HCT116 (cell line): ENCODE data around the genes GSK3A, TMEM145, LIPE and PSG7.

GRCh38 chr19:42098683-42099267, 22.8 kb downstream of the ZNF574 start:
- RRBS = no CpG with 5 or more reads among the region's 6 CpGs

- RRBS = no CpG with 5 or more reads among the region's 12 CpGs
Observed at GRCh38 chr19:42129114-42129885, 2.9 kb downstream of the POU2F2 start.

DNA sequence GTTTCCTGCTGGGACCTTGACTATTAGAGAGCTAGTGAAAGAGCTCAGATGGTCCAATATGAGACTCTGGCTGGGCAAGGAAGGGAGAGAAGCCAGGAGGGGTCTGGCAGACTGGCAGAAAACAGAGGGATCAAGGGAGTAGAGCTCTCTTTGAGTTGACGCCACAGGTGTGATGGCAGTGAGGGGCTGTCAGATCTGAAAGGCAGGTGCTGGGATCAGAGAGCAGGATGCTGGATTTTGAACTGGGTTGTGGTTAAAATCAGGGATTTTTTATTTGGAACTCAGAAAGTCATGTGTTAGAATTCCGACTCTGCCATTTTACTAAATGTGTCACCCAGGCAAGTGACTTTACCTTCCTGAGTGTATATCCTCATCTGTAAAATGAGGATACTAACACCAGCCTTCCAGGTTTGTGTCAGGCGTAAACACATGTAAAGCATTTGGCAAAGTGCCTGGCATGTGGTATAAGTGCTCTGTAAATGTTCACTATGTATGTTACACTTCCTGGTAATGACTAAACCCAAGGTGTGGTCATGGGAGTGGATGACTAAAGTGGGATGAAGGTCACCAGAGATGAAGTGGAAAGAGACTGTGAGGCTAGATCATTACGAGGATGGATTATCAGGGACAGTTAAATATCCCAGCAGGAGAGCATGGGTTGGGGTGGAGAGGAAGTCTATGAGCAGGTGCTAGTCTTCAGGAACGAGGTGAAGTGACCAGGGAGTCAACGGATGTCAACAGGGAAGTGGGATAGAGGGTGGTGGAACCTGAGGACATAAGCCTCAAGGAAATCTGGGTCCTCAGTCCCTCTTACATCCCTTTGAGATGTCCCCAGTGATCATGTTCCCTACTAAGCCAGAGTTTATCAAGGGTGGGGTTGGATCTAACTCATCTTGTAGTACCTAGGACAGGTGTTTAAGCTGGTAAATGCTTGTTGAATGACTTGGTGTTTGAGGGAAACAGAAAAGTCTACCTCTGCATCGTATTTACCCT, 25.6 kb downstream of the DEDD2 start:
- RRBS = no CpG with 5 or more reads among the region's 7 CpGs

DNA sequence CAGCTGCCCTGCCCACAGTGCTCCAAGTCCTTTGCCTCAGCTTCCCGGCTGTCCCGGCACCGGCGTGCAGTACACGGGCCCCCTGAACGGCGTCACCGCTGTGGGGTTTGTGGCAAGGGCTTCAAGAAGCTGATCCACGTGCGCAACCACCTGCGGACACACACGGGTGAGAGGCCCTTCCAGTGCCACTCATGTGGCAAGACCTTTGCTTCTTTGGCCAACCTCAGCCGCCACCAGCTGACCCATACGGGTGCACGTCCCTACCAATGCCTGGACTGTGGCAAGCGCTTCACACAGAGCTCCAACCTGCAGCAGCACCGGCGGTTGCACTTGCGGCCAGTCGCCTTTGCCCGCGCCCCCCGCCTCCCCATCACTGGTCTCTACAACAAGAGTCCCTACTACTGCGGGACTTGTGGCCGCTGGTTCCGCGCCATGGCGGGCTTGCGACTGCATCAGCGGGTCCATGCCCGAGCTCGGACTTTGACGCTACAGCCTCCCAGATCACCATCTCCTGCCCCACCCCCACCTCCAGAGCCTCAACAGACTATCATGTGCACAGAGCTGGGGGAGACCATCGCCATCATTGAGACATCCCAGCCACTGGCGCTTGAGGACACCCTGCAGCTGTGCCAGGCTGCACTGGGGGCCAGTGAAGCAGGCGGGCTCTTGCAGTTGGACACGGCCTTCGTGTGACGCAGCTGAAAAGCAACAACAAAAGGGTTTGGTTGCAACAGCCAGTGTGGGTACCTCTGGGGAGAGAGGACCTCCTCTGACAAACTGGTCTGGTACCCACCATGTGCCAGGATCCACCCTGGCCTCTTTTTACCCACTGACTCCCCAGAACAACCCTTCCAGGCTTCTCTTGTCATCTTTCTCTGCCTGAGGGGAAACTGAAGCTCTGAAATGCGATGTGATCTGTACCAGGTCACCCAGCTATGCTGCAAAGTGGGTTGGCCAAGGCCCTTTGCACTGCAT, 5.9 kb downstream of the ZNF526 start:
- RRBS = no CpG with 5 or more reads among the region's 40 CpGs

DNA sequence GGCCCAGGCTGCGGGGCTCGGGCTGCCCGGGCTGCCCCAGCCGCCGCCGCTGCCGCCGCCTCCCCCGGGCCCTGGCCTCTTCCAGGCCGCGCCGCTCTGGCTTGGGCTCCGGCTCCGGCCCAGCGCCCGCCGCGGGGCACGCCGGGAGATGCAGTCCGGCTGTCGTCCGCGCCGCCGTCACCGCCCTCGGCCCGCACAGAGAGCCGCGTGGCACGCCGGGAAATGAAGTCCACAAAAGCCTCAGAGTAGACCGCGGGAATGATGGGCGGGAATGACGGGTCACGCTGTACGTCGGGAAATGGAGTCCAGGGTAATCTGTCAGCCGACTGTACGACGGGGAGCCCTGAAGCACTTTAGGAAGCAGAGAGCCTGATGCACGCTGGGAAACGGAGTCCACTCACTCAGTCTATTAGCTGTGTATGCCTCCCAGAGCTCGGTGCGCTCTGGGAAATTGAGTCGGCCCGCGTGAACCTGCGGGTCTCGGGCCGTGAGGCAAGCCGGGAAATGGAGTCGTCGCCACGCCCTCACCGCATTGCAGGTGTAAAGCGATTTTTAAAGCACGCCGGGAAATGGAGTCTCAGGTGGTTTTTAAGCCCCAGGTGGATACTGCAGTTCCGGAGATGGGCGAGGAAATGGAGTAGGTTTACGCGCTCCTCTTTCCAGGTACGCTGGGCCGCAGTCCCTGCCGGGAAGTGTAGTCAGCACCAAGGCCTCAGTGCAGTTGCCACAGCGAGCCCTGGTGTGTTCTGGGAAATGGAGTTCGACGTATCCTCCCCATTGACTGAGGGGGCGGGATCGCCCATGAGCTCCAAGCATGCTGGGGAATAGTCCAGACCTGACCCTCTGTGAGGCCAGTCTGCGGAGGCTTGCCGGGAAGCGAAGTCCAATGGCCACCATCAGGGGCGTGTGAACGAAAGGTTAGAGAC, at the start of gene GSK3A:
Gene GSK3A (minus strand): TSS at position 124 of the 926 bp plus-strand sequence.
- RRBS = 1% methylated on average over 38 of the region's 78 CpGs

DNA sequence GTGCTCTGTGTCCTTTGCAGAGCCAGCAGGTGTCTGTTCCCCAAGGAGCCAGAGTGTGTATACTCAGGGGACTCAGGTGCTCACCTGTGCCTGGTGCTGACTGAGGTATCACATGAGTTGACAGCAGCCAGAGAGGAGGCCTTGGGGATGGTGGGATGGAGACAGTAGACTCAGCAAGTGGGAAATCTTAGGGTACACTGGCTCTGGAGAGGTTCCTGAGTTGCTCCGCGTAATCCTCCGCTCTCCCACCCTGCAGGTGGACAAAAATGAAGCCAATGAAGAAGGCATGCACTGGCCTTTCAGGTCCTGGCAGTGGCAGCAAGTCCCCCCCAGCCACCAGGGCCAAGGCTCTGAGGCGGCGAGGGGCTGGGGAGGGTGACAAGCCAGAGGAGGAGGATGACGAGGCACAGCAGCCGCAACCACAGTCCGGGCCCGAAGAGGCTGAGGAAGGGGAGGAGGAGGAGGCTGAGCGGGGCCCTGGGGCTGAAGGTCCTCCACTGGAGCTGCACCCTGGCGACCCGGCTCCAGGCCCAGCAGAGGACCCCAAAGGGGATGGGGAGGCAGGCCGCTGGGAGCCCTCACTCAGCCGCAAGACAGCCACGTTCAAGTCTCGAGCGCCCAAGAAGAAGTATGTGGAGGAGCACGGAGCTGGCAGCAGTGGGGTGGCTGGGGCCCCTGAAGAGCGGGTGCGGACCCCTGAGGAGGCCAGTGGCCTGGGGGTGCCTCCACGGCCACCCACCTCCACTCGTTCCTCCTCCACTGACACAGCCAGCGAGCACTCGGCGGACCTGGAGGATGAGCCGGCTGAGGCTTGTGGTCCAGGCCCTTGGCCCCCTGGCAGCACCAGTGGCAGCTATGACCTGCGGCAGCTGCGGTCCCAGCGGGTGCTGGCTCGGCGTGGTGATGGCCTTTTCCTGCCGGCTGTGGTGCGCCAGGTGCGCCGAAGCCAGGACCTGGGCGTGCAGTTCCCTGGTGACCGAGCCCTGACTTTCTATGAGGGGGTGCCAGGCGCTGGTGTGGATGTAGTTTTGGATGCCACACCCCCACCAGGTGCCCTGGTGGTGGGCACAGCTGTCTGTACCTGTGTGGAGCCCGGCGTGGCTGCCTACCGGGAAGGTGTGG, 2.8 kb downstream of the CIC start:
- RRBS = 99% methylated on average over 4 of the region's 41 CpGs

DNA sequence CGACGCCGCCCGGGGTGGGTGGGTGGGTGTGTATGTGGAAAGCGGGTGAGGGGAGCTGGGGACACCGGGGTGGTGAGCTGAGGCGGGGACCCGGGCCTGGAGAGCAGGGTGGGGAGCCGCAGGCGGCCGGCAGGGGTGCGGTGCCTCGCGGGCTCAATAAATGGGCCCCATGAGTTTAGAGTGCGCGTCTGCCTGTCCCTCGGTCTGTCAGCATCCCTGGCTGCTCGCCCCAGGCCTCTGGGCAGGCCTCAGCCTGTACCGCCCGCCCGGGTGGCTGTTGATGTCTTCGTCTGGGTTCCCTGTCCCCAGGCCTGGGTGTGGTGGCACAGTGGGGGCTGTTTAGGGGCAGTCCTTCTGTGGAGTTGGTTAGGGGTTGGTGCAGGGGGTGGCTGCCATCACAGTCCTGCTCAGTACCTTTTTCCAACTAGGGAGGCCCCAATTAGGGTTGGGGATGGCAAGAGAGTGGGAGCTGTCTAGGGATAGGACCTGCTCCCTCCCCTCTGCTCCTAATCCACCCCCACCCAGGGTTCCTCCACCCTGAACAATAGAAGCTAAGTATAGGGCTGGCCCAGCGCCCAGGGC, 12.2 kb downstream of the CIC start:
- RRBS = 1% methylated on average over 8 of the region's 23 CpGs

- RRBS = 2% methylated on average over 27 of the region's 77 CpGs
Observed at GRCh38 chr19:42313020-42314058, at the start of gene TMEM145. Gene TMEM145 (plus strand): TSS chr19:42313309.

GRCh38 chr19:42326016-42326643, 695 bp downstream of the MEGF8 start:
- RRBS = 2% methylated on average over 4 of the region's 31 CpGs

DNA sequence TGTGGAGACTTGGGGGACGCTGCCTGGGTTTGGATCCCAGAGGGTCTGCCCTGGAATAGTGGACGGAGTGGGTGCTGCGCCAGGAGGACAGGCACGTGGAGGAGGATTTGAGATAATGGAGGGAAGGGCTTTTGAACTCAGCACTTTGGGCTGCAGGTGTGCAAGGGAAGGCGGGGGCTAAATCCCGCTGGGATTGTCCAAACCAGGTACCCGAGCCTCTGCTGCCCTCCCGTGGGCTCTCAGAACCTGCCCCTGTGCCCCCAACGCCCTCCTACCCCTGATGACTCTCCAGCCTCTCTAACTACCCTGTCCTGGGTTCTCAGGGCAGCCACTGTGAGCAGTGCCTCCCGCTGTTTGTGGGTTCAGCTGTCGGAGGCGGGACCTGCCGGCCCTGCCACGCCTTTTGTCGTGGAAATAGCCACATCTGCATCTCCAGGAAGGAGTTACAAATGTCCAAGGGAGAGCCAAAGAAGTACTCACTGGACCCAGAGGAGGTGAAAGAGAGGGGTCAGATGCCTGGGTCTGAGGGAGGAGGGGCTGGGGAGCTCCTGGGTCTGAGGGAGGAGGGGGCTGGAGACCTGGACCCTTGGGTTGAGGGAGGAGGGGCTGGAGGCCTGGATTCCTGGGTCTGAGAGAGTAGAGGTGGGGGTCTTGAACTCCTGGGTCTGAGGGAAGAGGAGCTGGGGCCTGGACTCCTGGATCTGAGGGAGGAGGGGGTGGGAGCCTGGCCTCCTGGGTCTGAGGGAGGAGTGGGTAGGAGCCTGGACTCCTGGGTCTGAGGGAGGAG, 20.0 kb downstream of the CNFN start:
- RRBS = no CpG with 5 or more reads among the region's 15 CpGs

DNA sequence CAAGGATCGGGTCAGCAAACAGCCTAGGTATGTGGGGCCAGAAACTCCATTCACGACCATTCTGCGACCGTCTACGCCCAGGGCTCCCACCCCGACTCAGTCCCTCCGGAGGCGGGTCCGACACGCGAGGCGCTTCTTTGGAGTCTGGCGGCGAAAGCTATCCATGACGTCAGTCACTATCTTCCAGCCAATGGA, 6.6 kb upstream of the CNFN start:
- RRBS = no CpG with 5 or more reads among the region's 15 CpGs

DNA sequence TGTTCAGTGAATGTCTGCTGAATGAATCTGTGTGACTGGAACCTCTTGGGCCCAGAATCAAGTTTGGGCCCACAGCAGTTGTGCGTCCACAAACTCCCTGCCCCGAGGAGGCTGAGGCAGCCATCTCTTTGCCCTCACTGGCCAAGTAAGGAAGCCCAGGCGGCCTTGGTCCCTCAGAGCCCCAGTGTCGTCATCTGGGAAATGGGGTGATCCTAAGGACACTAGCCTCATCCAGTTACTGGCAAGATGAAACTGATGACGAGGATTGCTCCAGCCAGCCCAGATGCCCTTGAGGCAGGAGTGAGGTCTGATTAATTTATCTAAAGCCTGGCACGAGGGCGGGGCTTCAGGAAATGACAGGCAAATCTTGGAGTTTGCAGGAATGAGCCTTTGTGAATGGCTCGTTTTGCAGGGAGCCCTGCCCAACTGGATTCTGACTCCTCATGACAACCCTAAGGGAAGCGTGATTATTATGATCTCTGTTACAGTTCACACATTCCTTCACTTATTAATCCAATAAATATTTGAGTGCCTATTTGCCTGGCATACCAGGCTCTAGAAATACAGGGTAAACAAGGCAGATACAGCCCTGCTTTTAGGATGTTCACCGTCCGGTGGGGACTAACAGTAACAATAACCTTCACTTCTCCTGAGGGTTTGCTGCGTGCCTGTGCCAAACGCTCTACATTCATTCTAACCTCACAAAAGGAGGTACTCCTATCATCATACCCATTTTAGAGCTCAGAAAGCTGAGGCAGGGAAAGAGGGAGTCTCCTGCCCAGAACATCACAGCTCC, 5.5 kb downstream of the LIPE start:
- RRBS = no CpG with 5 or more reads among the region's 13 CpGs

GRCh38 chr19:42427104-42427516, at the start of gene LIPE:
Gene LIPE (minus strand): TSS chr19:42427388.
- RRBS = no CpG with 5 or more reads among the region's 3 CpGs

GRCh38 chr19:42443835-42444432, 1.2 kb upstream of the CXCL17 start:
- RRBS = no CpG with 5 or more reads among the region's 4 CpGs

- RRBS = no CpG with 5 or more reads among the region's 4 CpGs
Observed at GRCh38 chr19:42936993-42937508, at the start of gene PSG7. Gene PSG7 (minus strand): TSS chr19:42937207.

GRCh38 chr19:43414486-43414770, 262 bp upstream of the TEX101 start:
- RRBS = no CpG with 5 or more reads among the region's 11 CpGs

- RRBS = no CpG with 5 or more reads among the region's 5 CpGs
Observed at GRCh38 chr19:43486671-43486959, 17.9 kb downstream of the PHLDB3 start.

GRCh38 chr19:43579912-43580270, 4.3 kb downstream of the PINLYP start:
- RRBS = no CpG with 5 or more reads among the region's 7 CpGs

GRCh38 chr19:43592020-43592548, 3.9 kb downstream of the IRGQ start:
- RRBS = no CpG with 5 or more reads among the region's 43 CpGs

DNA sequence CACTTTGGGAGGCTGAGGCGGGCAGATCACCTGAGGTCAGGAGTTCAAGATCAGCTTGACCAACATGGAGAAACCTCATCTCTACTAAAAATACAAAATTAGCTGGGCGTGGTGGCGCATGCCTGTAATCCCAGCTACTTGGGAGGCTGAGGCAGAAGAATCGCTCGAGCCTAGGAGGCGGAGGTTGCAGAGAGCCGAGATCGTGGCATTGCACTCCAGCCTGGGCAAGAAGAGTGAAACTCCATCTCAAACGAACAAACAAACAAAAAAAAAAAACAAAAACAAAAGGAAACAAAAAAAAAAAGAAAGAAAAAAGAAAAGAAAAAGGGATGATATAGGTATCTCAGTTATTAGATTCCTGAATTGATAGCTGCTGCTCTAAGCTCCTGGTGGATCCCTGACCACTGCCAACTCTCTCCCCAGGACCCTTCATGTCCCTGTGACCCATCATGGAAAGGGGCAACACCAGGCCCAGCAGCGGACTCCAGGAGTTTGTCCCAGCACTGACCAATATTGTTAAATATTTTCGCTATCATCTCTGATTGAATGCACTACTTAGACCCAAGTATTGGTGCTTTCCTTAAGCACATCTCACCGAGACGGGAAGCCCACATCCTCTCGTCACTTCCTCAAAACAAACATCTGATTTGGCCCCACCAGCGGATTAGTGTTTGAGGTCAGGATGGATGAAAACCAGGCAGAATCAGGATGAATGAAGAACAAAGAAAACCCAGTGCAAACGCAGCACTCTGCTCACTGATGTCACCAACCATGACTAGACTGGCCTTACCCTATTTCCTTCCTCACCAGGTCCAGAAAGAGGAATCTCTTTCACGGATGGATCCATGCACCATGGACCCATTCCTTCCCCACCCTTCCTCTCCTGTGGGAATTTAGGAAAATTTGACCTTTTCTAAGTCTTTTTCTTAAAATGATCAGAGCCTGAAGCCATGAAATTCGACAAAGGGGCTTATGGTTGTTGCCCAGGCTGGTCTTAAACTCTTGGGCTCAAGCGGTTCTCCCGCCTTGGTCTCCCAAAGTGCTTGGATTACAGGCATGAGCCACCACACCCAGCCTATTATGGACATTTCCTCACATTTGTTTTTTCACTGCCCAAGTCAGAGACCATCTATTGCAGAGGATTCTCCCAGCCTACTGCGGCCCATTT, 6.1 kb downstream of the PLAUR start:
- RRBS = no CpG with 5 or more reads among the region's 21 CpGs